ENCODE measurements around the genes FCRL3, MNDA and AIM2.

DNA sequence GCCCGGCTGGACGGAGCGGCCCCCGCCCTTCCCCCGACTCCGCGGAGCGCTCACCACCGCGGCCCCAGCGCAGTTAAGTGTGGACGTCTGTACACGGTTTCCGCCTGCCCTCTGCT lies 367 bp upstream of the HDGF start:
- PRO-cap, result no peak

DNA sequence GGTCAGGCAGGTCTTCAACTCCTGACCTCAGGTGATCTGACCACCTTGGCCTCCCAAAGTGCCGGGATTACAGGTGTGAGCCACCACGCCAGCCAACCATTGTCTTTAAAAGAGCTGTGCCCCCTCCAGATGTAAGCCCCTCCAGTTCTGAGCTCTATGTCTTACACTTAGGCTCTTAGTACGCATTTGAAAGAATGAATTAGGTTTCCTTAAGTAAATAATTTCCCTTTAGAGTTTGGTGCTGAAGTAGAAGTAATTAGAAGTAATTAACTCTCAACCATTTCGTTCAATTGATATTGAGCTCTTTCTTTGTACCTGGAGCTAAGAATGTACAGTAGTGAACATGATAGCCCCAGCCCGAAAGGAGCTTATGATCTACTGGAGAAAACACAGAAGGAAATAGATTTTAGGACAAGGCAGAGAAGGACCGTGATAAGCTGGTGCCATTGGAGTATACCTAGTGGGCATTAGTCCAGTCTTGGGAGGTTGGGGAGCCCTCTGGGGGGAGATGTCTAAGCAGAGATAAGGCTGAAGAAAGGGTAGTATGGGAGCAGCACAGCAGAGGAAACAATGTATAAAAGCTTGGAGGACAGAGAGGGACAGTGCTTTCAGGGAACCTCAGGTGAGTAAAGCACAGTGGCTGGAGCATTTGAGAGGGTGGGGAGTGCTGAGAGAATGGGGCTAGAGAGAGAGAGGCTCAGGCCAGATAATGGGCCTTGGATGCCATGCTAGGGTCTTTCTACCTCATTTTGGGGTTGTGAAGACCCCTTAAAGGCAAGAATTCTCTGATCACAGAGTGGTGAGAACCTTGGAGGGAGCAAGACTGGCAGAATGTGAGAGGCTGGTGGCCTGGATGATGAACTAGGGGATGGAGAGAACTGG lies 3.5 kb downstream of the PRCC start:
- PRO-cap, result no peak

DNA sequence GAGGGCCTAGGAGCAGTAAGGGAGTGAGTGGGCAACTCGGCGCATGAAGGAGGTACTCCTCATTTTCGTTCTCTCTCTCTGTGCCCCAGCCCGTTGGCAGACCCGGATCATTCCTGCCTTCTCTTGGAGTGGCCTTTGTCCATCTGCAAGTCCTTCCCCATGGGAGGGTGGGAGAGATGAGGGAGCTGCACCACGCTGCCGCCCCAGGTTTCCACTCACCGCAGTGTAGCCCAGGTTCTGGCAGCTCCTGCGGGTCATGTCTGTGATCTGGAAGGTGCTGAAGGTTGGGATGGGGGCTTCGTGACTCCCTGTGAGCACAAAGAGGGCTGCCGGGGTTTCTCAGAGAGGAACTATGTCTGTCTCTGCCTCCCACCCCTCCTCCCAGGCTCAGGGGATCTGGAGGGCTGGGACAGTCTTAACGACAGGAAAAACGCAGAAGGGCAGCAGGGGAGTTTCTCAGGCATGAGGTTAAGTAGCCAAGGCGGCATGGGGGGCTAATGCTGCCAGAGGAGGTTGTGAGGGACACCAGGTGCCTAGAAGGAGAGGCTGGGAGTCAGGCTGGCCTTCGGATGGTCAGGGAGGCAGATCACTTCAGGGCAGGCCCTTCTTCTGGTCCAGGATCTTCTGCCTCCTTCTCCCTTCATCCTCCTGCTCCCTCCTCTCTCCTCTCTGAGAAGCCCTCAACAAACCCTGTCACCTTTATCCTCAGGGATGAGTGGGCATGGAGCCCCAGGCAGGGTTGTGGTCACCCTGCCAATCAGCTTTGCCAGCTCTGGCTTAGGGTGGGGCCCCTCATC lies 663 bp downstream of the SH2D2A start:
- PRO-cap, result no peak

DNA sequence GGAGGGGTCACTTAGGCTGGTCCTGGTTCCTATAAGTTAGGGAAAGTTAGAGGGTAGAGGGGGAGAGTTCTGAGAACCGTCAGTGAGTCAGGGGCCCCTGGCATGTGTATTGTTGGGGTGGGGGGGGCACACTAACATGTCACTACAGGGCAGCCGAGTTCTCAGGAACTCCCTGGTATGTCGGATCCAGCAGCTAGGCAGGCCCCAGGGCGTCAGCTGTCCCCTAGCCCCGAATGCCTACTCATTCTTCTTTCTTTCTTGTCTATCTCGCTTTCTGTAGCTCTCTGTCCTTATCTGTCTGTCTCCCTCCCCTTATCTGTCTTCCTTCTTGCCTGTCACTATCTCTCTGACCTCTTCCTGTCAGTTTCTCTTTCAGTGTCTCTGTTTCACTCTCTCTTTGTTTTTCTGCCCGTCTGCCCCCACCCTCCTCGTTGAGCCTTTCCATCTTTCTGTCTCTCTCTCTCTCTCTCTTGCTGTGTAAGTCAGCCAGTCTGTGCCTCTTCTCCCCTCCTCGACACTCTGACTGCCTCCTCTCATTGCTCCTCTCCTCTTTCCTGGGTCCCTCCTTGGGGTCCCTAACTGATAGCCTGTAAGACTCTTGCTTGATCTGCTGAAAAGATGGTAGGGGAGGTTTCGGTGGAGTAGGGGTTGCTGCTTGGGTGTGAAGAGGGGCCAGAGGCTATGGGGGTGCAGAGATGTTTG lies 2.4 kb downstream of the NTRK1 start:
- PRO-cap, result no peak

DNA sequence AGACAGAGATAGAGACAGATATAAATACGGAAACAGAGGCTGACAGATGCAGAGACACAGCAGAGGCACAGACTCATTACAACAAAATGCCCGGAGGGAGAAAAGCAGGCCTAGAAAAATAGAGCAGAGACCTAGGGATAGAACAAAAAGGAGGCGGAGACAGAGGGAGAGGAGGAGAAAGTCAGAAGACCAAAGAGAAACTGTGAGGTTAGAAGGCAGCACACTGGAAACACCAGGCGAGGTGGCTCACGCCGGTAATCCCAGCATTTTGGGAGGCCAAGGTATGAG lies 2.0 kb downstream of the PEAR1 start:
- PRO-cap, result no peak

DNA sequence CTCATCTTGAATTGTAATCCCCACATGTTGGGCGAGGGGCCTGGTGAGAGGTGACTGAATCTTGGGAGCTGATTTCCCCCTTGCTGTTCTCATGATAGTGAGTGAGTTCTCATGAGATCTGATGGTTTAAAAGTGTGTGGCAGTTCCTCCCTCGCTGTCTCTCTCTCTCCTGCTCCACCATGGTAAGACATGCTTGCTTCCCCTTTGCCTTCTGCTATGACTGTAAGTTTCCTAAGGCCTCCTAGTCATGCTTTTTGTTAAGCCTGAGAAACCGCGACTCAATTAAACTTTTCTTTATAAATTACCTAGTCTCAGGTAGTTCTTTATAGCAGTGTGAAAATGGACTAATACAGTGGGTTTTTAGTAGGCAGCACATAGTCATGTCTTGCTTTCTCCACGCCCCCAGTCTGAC lies 10.2 kb upstream of the ARHGEF11 start:
- PRO-cap, result no peak

- PRO-cap, result no peak
Observed at GRCh38 chr1:157122687-157123868, 15.1 kb downstream of the ETV3 start.

- PRO-cap, result no peak
Observed at GRCh38 chr1:157523989-157524602, 28.2 kb downstream of the FCRL5 start.

DNA sequence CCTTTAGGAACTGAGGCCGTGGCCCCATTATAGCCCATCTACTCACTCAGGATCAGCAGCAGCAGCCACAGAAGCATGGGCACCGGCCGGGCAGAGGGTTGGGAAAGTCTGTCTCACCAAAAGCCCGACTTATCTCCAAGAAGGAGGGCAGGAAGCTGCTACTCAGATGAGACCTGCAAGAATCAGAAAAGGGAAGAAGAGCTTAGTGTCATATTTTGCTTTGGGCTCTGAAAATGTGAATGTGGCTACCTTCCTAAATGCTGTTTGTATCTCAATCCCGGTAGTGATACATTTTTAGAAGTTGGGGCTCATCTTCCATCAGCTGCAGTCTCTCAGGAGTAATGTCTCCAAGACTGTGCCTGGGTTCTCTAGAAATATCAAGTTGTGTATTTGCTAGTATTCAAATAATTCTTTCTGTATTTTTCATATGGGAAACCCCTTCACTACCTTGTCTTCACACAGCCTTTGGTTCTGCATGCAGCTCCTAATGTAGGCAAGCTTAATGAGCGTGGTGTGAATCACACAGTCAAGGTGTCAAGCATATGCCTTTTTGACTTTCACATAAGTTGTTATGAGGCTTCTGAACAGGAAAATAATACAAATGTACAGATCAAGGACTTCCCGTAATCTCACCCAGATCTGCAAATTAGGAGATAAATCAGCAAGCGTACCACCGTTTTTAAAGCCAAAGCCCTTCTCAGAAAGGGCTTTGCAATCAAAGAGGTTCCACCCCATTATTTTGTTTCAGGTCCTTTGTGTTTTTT lies at the start of gene FCRL3:
Gene FCRL3, minus strand, starts transcription at position 357 of the 764 bp plus-strand sequence.
- PRO-cap, result no peak

- PRO-cap, result no peak
Observed at GRCh38 chr1:157804779-157805230, 15.1 kb downstream of the FCRL1 start.

- PRO-cap, result bidirectional peak, plus-strand start at chr1:158019738, minus-strand start at chr1:158019644
Observed at GRCh38 chr1:158018870-158019854, 25.7 kb downstream of the KIRREL1 start.

- PRO-cap, result no peak
Observed at GRCh38 chr1:158831122-158831674, at the start of gene MNDA. TSS of gene MNDA (plus strand) at chr1:158831351.

DNA sequence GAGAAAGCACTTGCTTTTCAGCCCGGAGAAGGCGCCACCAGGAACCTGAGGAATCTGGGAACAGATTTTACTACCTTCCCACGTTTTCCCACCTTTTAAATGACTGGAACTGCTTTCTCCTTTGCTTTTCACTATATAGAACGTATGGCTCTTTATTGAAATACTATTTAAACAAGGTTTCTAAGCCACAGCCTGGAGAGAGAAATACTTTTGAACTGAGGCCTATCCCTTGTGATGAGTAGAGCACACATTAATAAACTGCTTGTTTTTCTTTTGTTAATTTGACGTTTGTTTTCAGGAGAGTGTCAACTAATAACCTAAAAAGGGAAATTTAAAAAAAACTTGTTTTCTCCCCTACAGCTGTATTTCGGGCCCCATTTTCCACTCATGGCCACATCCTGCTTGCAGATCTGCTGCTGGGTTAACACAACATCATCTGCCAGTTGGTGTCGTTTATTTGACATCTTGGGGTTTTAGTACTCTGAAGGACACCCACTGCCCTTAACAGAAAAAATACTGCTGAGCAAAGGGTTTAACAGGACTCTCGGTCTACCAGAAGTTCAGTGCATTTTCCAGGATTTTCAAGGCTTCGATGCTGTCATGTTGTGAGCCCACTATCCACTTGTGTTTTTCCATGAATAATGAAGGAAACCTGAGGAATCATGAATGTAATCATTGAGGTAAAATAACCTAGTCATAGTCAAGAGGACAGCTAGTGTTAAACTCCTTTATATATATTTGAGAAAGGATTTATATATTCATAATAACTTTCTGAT lies 855 bp upstream of the PYHIN1 start:
- PRO-cap, result no peak

DNA sequence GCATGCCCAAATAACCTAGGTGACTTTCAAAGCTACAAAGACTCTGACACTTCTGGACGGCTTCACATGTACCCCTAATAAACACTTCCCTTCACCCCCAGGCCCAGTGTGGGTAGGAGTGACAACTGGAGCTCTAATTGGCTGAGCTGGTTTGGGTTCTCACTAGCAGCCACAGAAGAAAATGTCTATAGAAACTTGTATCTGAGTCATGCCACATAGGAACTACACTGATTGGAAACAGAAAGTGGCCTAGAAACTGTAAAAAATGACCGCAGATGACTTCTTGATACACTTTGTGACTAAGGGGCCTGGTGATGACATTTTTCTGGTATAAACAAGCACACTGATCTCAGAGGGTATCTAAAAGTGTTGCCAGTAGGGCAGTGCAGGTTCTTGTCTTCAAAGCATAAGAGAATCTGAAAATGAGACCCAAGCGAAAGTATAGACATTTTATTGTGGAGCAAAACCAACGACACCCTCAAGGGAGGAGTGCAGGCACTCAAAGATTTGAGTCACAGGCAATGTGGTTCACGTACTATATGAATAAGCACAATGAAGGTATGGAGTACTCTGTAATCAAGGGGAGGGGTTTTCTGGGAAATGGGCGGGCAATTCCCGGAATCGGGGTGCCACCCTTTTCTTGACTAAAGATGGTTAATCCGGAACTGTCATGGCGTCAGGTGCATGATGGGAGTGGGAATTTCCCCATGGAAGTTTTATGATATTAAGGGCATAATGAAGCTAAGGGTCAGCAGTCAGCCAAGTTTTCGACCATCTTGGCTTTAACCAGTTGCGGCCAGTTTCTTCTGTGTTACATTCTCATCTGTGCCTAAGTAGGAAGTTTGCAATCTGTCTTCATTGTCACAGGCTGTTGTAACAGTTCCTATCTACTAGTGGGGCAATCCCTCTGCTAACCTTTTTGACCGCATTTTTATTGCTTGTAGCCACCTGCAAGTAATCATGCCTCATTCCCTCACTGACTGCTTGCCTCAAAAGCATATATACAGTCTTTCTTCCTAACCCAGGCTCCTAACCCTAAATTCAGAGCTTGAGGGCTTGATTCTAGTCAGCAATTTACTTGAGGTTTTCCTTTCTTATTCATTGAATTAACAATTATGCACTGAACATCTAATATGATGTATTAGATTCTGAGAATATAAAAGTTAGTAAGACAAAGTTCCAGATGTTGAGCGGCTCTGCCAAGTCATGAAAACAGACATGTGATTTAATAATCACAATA lies at the start of gene AIM2:
Gene AIM2, minus strand, starts transcription at position 54 of the 1,240 bp plus-strand sequence.
- PRO-cap, result no peak

DNA sequence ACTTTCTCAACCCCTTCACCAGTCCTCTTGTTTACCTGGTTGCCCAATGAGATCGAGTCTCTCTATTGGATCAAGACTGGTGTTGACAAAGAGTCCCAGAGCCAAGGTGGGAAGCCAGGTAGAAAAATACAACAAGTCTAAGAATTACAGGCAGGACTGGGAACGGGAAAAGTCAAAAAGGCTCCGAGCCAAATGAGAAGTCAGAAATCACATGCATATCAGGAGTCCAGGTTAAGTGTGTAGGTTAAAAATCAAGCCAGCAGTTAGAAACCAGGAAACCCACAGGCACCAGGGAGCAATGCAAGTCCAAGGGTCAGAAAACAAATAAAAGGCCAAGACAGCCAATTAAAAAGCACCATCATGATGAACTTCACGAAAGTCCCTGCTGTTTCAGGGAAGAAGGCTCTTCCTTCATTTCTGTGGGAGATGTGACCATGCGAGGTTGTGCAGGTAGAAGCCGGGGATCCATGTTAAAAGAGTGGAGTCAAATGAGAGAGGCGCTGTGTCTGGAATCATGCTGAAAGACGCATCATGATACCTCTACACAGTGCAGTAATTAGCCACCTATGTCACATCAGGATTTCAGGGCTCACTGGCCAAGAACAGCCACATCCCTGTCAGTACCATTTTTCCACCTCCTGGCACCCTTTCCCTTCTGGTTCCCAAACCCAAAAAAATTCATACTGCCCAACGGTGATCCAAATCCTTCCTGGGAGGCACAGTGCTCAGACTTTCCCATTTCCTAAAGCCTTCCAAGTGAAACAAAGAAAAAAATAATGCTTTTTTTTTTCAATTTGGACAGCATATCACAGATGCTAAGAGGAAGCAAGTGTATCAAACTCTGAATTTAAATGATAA lies 27.1 kb upstream of the DUSP23 start:
- PRO-cap, result no peak

DNA sequence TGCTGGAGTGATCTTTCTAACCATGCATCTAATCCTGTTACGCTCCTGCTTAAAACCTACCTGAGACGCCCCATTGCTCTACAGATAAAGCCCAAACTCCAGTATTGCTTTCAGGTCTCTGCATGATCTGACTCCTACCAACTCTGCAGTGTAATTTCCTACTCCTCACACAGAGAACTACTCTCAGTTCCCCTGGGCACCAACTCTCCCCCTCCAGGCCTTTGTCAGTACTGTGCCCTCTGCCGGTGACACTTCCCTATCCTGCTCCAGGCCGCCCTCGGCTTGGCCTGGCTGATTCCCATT lies 2.5 kb downstream of the SLAMF8 start:
- PRO-cap, result no peak

DNA sequence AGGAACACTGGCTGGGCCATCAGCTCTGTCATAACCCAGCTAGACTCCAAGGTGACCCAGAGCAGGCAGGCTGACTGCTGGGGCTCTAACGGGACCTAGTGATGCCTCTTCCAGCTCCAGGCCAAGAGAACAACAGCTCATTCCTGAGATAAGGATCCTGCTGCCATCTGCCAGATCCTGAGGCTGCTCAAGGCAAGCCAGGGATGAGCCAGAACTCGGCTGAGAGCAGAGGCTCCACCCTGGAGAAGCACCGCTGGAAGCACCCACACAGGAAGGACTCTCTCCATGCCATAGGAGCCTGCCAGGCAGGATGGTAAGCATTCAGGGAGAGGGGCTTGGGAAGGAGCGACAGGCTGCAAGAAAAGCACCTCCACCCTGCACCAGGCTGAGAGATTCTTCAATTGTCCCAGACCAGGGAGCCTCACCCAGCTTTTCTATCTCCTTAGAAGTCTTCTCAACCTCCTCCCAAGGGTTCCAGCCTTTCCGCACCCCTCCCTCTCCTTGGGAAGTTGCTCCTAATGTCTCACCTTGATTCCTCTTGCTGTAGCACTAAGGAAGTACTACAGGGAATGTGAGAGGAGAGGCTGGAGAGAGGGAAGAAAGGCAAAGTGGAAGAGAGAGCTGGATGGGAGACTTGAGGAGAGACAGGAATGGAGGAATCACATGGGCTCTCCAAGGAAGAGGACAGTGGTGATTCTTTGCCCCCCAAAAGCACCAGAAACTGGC lies 1.8 kb downstream of the VSIG8 start:
- PRO-cap, result no peak

DNA sequence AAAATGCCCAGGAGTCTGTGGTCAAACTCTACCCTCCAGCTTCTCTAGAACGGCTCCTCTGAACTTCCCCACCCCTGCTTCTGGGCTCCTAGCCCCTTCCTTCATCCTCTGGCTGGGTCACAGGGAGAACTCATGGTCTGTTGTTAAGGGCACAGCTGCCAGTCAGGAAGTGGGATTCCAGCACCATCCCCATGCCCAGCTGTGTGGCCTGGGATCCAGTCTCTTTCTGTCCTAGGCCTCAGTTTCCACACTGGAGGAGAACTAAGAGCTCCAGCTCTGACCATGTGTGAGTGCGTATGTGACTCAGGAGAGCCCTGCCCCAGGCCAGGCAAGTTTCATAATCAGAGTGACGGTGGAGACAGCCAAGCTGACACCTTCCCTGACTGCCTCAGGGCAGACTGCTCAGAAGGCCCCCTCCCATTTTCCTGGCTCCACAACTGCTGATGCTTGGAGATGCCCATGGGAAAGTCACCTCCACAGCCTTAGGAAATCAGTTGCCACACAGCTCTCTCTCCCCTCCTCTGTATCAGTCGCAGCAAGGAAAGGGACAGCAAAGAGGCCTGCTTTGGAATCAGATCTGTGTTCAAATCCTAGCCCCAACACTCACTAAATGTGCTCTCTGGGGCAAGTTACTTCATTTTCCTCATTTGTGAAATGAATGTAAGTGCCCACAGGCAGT lies 1.8 kb downstream of the IGSF8 start:
- PRO-cap, result no peak

DNA sequence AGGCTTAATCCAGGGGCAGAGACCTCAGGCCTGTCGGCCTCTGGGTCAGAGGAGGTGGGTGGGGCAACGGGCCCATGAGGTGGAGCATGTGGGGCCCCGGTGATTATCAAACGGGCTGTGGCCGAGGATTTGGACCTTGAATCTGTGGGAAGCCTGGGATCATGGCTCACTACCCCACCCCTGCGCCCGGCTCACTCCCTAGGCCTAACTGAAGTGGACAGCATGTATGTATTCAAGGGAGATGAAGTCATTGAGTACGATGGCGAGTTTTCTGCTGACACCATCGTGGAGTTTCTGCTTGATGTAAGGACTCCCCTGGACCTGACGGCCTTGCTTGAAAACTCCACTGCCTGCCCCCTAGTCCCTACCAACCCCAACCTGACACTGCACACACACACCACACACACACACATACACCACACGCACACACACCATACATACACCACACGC lies 3.2 kb downstream of the CASQ1 start:
- PRO-cap, result no peak

- PRO-cap, result no peak
Observed at GRCh38 chr1:160204167-160204935, 833 bp upstream of the PEA15 start.